RPMI7951 (cell line): ENCODE measurements around the gene CA14.

- RAMPAGE, long total RNA, result no peak
These were observed 1.2 kb upstream of the H2AC21 start for GRCh38 chr1:149888689-149889555.

- RAMPAGE, long total RNA, result no peak
These were observed 732 bp upstream of the MTMR11 start for GRCh38 chr1:149937089-149938133.

DNA sequence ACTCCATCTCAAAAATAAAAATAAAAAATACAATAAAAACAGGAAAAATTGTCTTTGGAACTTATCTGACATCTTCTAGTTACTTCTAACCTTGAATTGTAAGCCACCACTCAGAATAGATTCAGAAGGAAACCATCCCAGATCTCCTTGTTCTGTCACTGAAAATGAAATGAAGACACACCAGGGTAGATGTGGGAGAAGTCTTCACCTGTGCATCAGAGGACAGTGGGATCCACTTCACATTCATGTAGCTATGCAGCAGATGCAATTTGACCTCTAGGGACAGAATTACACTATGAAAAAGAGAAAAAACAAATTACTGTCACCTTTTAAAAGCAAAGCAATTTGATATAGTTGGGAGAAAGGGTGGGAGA, 10.4 kb upstream of the MTMR11 start:
- RAMPAGE, long total RNA, result no peak

- RAMPAGE, long total RNA, result no peak
These were observed 24.1 kb downstream of the OTUD7B start for GRCh38 chr1:149986385-149986966.

DNA sequence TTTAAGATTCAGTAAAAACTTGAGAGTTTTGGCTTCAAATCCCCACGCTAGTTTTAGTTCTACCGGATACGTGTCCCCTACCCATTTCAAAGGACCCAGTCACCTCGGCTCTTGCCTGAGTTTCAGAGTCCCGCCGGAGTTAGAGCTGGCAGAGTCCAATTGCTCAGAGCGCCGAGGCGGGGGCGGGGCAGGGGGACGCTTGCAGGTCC, 817 bp upstream of the VPS45 start:
- RAMPAGE, long total RNA, result no peak

GRCh38 chr1:150109508-150109974, 40.2 kb upstream of the PLEKHO1 start:
- RAMPAGE, long total RNA, result no peak

- RAMPAGE, long total RNA, result no peak
These were observed 5.2 kb upstream of the PLEKHO1 start for GRCh38 chr1:150144516-150144852.

GRCh38 chr1:150151189-150151782, 1.6 kb downstream of the PLEKHO1 start:
- RAMPAGE, long total RNA, result no peak

- RAMPAGE, long total RNA, result no peak
These were observed 4.3 kb downstream of the PLEKHO1 start for GRCh38 chr1:150153965-150154439.

DNA sequence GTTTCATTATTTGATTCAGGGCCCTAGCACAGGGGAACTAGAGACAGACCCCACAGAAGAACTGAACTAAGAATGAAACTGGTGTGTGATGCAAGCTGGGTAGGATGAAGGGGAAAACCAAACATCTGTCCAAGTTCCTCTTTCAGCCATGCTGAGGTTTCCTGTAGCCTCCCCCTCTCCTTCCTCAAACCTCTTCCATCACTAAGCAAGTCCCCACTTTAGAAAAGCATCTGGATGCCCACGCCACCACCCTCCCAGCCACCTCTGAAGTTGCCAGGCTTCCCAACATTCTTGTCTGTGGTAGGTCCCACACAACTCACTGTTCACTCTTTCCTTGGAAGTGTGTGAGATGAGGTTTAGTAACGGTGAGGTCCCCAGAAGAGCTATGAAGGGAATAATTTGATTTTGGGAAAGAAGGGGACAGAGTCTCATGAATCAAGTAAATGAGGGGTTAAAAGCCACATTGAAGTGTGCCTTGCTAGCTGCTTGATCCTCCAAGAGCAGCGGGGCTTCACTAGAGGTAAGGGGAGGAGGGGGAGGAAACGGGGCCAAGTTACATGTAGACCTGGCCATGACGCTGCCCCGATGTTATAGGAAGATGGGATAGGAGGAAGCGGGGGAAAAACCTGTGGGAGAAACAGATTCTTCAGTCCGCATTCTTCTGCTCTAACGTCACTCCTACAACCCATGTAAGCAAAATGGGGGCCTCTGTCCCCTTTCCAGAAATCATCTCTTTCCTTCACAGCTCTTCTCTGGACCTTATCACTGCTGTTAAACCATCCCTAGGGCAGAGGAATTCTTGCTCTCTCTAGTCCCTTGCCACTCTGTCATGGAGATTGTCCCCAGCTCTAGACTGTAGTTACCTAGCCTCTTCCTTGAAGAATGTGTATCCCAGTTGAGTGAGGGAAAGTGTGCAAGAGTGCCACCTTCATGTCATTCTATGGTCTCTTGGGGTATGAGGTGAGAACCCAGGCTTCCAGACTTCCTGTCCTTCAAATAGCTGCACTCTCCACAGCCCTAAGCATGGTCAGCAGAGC, 11.1 kb downstream of the PLEKHO1 start:
- RAMPAGE, long total RNA, result no peak

- RAMPAGE, long total RNA, result no peak
These were observed 13.5 kb downstream of the PLEKHO1 start for GRCh38 chr1:150162811-150164000.

DNA sequence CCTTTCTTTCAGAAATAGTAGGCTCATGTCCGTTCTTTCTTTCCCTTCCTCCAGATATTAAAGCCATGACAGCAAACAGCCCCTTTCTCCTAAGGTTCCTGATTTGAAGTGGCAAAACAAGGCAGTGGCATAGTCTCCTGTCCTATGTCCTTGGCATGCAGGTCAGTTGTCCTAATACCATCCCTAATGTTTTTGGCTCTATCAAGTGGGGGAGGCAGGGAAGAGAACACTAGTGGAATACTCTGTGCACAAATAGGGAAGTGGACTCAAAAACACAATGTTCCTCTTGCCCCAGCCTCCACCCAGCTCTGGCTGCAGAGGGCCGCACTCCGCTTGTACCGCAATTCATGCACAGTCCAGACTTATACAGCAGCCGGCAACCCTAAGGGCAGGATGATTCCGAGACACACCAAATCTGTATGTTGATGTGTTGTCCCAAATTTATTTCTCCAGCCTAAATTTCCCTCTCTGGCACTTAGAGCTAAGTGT, 14.5 kb downstream of the PLEKHO1 start:
- RAMPAGE, long total RNA, result no peak

GRCh38 chr1:150173021-150173623, 23.4 kb downstream of the PLEKHO1 start:
- RAMPAGE, long total RNA, result no peak

- RAMPAGE, long total RNA, result no peak
These were observed 1.9 kb upstream of the CA14 start for GRCh38 chr1:150255485-150256206.

DNA sequence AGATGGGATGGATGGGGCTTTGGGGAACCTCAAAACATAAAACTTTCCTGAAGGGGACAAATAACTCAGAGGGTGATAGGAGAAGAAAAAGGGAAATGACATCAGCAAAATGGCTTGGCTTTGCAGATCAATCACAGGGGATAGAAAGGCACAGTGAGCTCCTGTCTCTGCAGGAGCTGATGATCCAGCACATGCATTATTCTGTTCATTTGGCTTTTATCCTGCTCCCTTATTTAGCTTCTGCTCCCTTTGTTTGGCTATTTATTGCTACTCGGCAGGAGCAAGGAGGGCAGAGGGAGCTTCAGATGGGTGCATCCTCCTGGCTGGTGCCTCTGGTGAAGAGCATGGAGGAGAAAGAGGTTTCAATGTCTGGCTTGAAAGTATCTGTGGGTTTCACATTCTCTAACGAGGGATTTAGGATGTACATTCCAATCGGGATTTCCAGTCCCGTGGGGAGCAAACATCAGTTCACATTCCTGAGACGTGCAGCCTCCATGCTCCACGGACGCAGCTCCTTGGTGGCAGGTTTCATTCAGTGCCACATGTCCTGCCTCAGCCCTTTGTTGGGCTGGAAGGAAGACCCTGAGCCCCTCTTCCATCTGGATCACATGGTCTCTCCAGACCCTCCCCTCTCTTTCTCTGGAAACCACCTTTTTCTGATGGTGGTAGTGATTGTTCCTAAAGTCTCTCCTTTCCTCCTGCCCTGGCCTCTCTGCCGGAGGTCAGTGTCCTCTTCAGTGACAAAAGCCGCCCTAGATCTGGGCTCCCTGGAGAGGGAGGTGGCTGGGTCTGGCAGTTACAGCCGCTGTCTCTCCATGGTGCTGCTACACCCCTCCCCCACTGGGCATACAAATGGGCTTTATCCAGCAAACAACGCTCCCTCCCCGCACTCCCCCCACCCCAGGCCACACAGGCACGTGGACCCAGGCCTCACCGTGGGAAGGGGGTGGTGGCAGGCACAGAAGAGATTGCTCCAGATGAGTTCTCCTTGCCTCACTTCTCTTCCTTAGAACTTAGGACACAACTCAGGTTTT, 957 bp upstream of the CA14 start:
- RAMPAGE, long total RNA, result no peak

DNA sequence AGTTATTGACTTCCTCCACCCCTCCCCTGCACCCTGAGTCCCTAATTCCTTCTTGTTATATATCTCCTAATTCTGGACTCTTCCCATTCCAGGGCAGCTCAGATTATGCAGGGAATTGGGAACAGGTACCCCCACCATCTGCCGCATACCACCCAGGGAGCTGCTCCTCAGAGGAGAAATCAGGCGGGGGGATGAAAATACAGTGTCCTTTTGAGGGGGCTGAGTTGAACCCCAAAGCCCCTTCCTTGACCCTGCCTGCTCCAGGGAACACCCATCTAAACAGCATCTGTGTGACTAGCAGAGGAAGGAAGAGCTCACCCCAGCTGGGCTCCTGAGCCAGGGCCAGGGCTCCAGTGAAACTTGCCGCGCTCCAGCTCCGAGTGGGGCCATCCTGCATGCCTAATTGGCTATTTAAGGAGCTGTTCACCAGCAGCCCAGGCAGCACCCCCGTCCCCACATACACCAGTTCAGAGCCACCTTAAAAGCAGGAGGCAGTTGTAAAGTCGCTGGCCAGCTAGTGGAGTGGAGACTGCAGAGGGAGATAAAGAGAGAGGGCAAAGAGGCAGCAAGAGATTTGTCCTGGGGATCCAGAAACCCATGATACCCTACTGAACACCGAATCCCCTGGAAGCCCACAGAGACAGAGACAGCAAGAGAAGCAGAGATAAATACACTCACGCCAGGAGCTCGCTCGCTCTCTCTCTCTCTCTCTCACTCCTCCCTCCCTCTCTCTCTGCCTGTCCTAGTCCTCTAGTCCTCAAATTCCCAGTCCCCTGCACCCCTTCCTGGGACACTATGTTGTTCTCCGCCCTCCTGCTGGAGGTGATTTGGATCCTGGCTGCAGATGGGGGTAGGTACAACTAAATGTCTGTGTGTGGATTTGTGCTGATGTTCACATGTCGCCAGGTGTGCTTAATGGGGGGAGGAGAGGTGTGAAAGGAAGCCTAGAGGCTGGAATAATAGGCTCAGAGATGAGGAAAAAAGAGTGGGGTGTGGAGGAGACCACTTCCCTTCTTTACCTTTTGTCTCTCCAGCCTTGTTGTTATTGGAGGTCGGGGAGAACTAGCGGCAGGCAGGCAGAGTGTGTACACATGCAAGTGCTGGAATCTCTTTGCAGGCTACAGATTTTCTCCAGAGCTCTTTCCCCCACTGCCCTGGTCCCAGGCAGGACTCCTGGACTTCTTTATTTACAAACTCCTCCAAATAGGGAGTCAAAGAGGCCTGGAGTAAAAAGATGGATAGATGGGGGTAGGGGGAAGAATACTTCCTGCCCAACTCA, at the start of gene CA14:
TSS of gene CA14 (plus strand) at position 441 of the 1,279 bp plus-strand sequence.
- RAMPAGE, long total RNA, result no peak

GRCh38 chr1:150259171-150259631, 1.6 kb downstream of the CA14 start:
- RAMPAGE, long total RNA, result no peak

GRCh38 chr1:150265226-150266030, 3.4 kb downstream of the APH1A start:
- RAMPAGE, long total RNA, result no peak

DNA sequence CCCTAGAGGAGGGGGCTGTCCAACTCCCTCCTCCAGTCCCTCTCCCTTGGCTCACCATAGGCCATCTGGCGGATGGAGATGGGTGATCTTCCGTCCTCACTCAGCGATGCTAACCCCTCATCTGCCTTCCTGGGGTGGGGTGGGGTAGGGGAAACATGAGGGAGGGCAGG, 1.3 kb downstream of the APH1A start:
- RAMPAGE, long total RNA, result no peak

- RAMPAGE, long total RNA, result no peak
These were observed 1.0 kb downstream of the APH1A start for GRCh38 chr1:150267831-150268188.